Kidney epithelial cell (primary cell): Measurements from ENCODE around the genes TNIP3 and IL2.

- RAMPAGE, long total RNA, result no peak
- RRBS, result 3% methylated on average over 1 of the region's 29 CpGs
These were observed 543 bp upstream of the SEC24D start for GRCh38 chr4:118836269-118837069.

GRCh38 chr4:118865172-118865538, 23.5 kb upstream of the SYNPO2 start:
- RAMPAGE, long total RNA, result no peak
- RRBS, result no CpG with 5 or more reads among the region's 5 CpGs

- RAMPAGE, long total RNA, result no peak
- RRBS, result no CpG with 5 or more reads among the region's 9 CpGs
These were observed 5.6 kb downstream of the SYNPO2 start for GRCh38 chr4:118894153-118894698.

DNA sequence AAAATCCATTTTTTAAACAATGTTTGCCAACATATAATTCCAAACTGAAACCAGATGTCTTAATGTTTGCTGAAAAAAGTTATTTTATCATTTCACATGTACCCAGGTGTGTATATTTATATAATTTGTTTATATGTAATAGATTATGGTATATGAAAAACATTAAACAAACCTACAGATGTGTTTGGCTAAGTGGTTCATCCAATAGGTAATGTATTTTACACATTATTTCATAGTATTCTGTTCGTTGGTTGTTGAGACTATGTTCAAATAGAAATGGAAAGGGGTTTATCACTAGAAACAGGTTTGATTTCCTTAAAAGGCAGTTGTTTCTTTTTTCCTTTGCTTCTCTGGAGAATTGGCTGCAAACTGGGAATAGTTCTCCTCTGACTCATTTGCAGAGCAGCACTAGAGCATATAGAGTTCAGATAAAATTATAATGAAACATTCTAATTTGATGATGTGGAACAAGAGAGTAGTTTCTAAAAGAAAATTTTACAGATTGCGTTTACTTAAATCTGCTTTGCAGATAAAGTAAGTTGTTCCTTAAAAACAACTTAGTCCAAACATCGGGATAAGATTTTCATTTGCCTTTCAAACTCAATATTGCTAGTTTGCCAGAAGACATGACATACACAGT, 29.6 kb downstream of the SYNPO2 start:
- RAMPAGE, long total RNA, result no peak
- RRBS, result no CpG with 5 or more reads among the region's 3 CpGs

GRCh38 chr4:118988591-118988922, 99.9 kb downstream of the SYNPO2 start:
- RAMPAGE, long total RNA, result no peak
- RRBS, result no CpG with 5 or more reads among the region's 5 CpGs

- RAMPAGE, long total RNA, result no peak
- RRBS, result no CpG with 5 or more reads among the region's 22 CpGs
These were observed 108.8 kb upstream of the MYOZ2 start for GRCh38 chr4:119026503-119027515.

- RAMPAGE, long total RNA, result no peak
- RRBS, result no CpG with 5 or more reads among the region's 4 CpGs
These were observed 89.3 kb upstream of the MYOZ2 start for GRCh38 chr4:119046365-119046773.

GRCh38 chr4:119080815-119081499, 54.7 kb upstream of the MYOZ2 start:
- RAMPAGE, long total RNA, result no peak
- RRBS, result no CpG with 5 or more reads among the region's 2 CpGs

GRCh38 chr4:119363383-119363939, 41.5 kb upstream of the FABP2 start:
- RAMPAGE, long total RNA, result no peak
- RRBS, result no CpG with 5 or more reads among the region's 6 CpGs

- RAMPAGE, long total RNA, result no peak
These were observed 149.7 kb downstream of the PDE5A start for GRCh38 chr4:119478913-119479233.

DNA sequence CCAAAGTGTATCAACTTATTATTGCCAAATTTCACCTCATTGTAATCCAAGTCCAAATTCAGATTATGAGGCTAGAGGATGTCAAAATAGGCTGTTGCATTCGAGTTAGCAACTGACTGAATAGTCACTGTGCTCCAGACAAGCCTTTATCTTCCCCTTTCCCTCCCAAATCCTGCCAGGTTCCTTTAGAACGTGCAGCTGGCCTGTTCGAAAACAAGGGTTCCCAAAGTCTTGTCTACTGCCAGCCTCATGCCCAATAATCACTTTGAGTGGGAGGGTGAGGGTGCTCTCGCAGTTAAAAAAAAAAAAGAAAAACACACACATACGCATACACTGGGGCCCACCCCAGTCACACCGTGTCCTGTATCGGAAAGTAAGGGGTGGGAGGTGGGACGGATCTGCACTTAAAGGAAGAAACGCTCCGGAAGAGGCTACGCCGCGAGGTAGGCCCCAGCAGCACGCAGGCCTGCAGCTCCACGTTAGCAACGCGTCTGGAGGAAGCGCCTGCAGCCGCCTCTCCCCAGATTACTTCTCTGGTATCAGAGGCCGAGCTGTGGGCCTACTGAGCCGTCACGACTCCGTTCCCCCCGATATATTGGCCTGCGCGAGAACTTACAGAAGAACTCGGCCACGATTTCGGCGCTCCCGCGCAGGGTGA, 473 bp downstream of the MAD2L1 start:
- RAMPAGE, long total RNA, result no peak
- RRBS, result no CpG with 5 or more reads among the region's 32 CpGs

DNA sequence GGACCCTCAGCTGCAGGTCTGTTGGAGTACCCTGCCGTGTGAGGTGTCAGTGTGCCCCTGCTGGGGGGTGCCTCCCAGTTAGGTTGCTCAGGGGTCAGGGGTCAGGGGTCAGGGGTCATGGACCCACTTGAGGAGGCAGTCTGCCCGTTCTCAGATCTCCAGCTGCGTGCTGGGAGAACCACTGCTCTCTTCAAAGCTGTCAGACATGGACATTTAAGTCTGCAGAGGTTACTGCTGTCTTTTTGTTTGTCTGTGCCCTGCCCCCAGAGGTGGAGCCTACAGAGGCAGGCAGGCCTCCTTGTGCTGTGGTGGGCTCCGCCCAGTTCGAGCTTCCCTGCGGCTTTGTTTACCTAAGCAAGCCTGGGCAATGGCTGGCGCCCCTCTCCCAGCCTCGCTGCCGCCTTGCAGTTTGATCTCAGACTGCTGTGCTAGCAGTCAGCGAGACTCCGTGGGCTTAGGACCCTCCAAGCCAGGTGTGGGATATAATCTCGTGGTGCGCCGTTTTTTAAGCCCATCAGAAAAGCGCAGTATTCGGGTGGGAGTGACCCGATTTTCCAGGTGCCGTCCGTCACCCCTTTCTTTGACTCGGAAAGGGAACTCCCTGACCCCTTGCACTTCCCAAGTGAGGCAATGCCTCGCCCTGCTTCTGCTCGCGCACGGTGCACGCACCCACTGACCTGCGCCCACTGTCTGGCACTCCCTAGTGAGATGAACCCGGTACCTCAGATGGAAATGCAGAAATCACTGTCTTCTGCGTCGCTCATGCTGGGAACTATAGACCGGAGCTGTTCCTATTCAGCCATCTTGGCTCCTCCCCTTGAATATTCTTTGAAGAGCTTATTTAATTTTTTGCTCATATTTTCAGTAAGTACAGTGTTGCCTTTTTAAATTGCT, 189.6 kb upstream of the MAD2L1 start:
- RAMPAGE, long total RNA, result no peak
- RRBS, result no CpG with 5 or more reads among the region's 30 CpGs

GRCh38 chr4:121070620-121071802, 1.3 kb downstream of the NDNF start:
- RAMPAGE, long total RNA, result no peak
- RRBS, result 2% methylated on average over 20 of the region's 74 CpGs

GRCh38 chr4:121163810-121164529, at the start of gene TNIP3:
Gene TNIP3, minus strand, starts transcription at chr4:121164321.
- RAMPAGE, long total RNA, result no peak
- RRBS, result no CpG with 5 or more reads among the region's 6 CpGs

DNA sequence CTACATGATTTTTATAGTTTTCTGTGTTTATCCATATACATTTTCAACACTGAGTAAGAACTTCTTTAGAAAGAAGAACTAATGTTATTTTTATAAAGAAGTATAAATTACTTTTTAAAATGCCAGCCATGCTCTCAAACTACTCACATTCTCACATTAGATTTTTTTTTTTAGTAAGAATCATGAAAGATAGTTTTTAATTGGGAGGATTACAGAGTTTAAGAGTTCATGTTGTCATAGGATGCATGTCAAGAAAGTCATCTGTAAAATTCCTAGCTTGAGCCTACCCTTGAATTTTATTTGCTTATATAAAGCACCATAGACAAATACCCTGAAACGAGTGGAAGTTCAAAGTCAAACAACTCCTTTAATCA, 17.7 kb upstream of the TNIP3 start:
- RAMPAGE, long total RNA, result no peak
- RRBS, result no CpG with 5 or more reads among the region's 1 CpG

DNA sequence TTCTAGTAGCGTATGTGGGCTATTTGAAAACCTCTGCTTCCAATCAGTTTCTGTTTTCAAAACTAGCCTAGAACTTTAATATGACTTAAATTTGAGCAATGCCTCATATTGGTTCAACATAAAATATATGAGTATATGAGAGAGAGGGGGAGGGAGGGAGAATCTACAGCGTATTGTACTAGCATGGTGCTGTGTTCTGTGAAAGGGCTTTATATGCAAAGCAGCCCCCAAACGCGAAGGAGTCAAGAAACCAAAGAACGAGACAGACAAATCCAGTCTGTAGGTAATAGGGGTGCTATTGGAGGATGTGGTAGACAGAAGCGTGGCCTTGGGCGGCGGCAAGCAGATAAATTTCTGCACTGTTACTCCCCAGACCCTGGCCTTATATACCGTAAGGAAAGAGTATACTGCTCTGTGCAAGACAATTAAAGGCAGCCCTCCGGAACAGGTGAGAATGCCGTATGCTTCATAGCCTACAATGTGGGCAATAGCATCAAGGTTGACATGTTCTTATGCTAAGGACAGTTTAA, 853 bp upstream of the ANXA5 start:
- RAMPAGE, long total RNA, result no peak
- RRBS, result no CpG with 5 or more reads among the region's 11 CpGs

DNA sequence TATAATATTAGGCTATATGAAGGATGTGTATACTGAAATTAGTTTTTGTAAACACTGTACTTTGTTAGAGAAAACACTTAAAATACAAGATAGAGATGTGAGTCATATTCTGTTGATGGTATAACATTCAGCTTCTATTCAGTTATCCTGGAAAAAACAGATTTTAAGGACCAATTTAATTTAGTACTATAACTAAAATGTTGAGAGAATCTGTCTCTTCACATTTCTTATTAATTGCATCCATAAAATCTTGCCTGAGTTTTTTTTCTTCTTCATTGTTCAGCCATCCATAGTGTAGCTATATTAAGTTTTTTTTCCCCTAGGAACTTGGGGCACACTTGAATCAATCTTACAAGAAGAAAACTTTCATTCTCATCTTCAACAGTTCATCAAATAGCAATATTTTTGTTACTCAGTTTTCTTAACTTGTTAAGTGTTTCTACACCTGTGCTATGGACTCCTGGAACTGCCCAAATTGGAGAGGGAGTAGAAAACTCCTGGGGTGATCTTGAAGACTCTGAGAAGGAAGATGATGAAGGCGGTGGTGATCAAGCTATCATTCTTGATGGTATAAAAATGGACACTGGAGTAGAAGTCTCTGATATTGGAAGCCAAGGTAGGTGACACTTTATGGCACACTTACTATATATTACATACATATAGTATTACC, 10.1 kb downstream of the CCNA2 start:
- RAMPAGE, long total RNA, result no peak
- RRBS, result no CpG with 5 or more reads among the region's 1 CpG

DNA sequence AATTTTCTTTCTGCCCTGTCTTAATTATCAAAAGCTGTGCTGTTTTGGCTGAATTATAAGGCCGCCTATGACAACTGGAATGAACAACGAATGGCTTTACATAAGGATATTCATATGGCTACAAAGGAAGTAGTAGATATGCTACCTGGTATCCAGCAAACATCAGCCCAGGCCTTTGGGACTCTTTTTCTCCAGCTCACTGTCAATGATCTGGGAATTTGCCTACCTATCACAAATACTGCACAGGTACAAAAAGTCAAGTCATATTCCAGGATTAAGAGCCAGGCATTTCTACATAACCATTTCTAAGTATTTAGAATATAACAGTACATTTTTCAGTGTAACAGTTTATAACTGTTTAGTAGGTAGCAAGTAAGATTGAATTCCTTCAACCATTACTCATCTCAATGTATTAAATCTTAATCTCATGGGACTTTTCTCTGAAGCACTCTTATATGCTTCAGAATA, 70.9 kb upstream of the ADAD1 start:
- RAMPAGE, long total RNA, result no peak
- RRBS, result no CpG with 5 or more reads among the region's 2 CpGs

DNA sequence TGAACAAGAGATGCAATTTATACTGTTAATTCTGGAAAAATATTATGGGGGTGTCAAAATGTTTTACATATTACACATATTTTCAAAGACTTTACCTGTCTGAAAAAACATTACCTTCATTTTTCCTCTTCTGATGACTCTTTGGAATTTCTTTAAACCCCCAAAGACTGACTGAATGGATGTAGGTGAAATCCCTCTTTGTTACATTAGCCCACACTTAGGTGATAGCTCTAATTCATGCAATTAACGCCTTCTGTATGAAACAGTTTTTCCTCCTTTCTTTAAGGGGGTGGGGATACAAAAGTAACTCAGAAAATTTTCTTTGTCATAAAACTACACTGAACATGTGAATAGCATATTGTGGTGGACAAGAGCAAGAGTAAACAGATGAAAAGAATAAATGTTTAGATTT, at the start of gene IL2:
TSS of gene IL2 (minus strand) at position 228 of the 412 bp plus-strand sequence.
- RAMPAGE, long total RNA, result no peak
- RRBS, result no CpG with 5 or more reads among the region's 1 CpG

DNA sequence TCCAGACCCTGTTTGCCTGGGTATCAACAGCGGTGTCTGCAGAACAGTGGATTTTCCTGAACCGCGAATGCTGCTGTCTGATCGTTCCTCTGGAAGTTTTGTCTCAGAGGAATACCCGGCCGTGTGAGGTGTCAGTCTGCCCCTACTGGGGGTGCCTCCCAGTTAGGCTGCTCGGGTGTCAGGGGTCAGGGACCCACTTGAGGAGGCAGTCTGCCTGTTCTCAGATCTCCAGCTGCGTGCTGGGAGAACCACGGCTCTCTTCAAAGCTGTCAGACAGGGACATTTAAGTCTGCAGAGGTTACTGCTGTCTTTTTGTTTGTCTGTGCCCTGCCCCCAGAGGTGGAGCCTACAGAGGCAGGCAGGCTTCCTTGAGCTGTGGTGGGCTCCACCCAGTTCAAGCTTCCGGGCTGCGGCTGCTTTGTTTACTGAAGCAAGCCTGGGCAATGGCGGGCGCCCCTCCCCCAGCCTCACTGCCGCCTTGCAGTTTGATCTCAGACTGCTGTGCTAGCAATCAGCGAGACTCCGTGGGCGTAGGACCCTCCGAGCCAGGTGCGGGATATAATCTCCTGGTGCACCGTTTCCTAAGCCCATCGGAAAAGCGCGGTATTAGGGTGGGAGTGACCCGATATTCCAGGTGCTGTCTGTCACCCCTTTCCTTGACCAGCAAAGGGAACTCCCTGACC, 22.2 kb downstream of the SPATA5 start:
- RAMPAGE, long total RNA, result no peak
- RRBS, result no CpG with 5 or more reads among the region's 24 CpGs